Sigmoid colon (tissue), 4 donors: ENCODE data around the gene SPATA2L.

DNA sequence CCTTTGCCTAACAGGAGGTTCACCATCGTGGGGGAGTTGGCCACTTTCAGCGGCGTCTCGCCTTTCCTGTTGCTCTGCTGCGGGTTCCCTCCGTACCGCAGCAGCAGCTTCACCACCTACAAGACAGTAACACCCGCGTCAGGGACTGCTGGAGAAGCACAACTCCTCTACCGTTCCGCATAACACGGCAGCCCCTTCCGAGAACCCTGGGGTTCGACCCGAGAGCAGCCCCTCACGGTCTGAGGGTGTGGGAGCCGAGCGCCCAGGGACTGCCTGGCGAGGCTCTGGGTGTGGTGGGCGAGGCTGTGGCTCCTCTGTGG, 68.5 kb downstream of the ZNF778 start:
- PRO-cap = no peak
- RAMPAGE, long total RNA, 4 experiments = no peak in any of the 4 experiments

- PRO-cap = no peak
- RAMPAGE, long total RNA, 4 experiments = no peak in any of the 4 experiments
These were observed 78.7 kb downstream of the ZNF778 start for GRCh38 chr16:89295823-89296950.

DNA sequence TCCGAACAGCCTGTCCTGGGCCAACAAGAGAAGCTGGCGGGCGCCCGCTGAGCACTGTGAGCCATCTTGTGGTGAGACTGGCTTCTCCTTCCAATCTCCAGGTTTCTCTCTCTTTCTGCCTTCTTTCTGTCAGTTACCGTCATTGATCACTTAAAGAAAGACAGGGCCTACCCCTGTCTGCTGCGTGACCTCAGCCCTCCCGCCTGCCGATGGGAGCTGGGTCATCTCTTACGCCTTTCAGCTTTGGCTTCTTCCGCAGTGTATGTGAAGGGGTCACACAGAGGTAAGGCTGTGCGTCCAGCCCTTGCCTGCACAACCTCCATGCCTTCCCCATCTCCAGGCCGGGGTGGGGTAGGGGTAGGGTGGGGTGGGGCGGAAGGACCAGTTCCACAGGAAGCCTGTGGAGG, 80.2 kb downstream of the ZNF778 start:
- PRO-cap = no peak
- RAMPAGE, long total RNA, 4 experiments = no peak in any of the 4 experiments

DNA sequence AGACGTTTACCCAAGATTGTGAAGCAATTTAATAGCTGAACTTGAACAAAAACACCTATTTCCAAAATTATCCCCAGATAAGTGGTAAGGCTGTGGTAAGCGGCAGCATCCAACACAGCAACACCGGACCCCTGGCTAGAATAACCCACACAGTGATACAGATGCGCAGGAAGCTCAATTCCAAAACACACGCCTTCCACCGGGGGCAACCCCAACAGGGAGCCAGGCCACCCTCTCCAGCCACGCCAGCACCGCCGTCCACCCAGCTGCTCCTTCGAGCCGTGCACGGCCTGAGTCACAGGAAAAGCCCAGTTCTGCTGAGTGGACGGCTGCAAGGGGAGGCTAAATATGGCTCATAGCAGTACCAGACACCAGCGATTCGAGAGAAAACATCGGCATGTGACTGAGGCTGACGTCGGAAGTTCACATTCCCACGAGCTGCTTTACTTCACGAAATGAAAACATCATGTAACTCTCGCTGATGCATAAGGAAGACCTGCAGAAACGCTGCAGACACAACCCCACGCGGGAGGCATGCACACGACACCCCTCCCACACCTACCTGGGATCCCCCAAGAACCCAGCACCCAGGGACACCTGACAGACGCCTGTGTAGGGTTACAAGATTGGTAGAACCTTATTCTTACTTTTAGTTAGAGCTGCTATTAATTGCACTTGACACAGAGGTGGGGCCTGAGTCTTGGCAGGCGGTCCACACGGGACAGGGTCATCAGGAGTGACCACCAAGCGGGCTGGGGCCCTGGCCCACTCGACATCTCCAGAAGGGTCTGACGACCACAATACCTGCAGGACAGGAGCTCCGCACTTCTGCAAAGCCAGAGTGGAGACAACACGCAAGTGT, 116.9 kb downstream of the ANKRD11 start:
- PRO-cap = unidirectional peak, minus-strand start at position 276 of the sequence
- RAMPAGE, long total RNA, 4 experiments = no peak in any of the 4 experiments

DNA sequence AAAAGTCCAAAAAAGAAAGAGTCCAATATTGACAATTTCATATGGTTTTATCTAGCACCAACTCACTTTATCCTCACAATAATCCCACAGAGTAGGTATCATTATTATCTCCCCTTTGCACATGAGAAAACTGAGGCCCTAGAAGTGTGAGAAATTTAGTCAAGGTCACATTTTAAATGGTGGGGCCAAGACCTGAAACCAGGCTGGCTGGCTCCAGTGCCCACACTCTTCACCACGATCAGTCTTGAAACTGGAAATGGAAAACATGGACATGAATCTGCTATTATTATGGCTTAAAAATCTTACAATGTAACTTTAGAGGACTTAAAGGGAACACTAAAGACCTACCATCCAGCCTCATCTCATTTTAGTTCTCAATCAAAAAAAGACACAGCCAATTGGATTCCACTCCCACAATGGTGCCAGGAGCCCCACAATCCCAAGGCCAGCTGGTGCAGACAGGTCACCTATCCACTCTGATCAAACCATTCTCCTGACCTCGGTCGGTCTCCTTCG, 65.2 kb downstream of the ANKRD11 start:
- PRO-cap = no peak
- RAMPAGE, long total RNA, 4 experiments = no peak in any of the 4 experiments

- PRO-cap = no peak
- RAMPAGE, long total RNA, 4 experiments = no peak in any of the 4 experiments
These were observed 29.1 kb downstream of the ANKRD11 start for GRCh38 chr16:89461220-89461767.

DNA sequence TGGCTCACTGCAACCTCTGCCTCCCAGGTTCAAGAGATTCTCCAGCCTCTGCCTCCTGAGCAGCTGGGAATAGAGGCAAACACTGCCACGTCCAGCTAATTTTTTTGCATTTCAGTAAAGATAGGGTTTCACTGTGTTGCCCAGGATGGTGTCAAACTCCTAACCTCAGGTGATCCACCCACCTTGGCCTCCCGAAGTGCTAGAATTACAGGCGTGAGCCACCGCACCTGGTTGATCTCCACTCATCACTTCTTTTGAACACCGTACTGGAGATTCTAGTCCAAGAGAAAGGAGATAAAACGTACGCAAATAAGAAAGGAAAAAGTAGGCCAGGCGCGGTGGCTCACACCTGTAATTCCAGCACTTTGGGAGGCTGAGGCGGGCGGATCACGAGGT, 21.1 kb downstream of the ANKRD11 start:
- PRO-cap = no peak
- RAMPAGE, long total RNA, 4 experiments = no peak in any of the 4 experiments

- PRO-cap = no peak
- RAMPAGE, long total RNA, 4 experiments = no peak in any of the 4 experiments
These were observed 9.4 kb downstream of the ANKRD11 start for GRCh38 chr16:89480635-89481586.

DNA sequence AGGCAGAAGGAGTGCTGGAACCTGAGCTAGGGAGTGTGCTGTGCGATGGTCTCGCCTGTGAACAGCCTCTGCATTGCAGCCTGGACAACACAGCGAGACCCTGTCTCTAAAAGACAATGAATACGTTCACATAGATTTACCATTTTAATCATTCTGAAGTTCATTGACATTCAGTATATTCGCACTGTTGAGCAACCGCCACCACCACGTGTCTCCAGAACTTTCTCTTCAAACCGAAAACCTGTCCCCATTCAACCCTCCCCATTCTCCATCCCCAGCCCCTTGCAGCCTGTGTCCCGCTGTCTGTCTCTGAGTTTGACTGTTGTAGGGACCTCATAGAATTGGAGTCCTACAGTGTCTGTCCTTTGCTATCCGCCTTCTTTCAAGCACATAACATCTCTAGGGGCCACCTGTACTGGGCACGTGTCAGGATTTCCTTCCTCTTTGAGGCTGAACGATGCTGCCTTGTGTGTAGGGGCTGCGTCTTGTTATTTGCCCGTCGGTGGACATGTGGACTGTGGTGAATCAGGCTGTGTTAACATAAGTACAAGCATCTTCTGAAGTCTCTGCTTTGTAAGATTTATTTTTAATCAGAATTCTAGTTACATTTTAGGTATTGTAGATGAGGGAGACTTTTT, 25.8 kb downstream of the SPG7 start:
- PRO-cap = no peak
- RAMPAGE, long total RNA, 4 experiments = no peak in any of the 4 experiments

- PRO-cap = no peak
- RAMPAGE, long total RNA, 4 experiments = no peak in any of the 4 experiments
These were observed 5.3 kb downstream of the RPL13 start for GRCh38 chr16:89565583-89566370.

DNA sequence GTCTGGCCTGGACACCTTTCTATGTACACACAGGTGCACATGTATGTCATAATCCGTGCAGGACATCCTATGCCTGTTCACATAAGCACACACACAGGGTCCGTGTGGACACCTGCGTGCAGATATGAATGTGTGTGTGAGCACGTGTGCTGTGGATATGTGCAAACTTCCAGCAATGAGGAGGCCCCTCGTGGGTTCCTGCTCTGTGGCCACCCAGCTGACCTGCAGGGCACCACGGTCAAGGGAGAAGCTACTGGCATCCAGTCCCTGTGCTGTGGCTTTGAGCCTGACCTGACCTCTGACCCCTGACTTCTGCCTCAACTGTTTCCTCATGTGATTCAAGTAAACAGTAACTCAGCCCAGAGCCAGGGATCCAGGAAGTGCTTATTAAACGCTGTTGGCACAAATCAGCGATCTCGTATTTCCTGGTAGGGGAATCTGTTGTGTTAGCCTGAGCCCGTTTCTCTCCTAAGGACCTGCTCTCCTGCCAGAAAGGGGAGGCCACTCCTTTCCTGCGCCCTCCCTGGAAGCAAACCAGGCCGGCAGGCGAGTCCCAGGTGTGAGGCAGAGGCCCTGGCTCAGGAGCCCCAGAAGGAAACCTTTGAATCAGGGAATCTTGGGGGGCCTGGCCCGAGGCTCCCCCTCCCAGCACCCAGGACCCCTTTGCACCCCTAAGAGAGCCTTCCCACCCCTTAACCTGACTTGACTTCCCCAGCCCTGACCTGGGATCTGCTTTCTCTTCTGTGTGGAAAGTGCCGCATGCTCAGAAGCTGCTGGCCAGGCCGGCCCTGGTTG, 6.6 kb downstream of the CPNE7 start:
- PRO-cap = no peak
- RAMPAGE, long total RNA, 4 experiments = no peak in any of the 4 experiments

- PRO-cap = unidirectional peak, minus-strand start at chr16:89701705
- RAMPAGE, long total RNA, 4 experiments = no peak in any of the 4 experiments
These were observed at the start of gene SPATA2L for GRCh38 chr16:89701328-89702094. Gene SPATA2L, minus strand, starts transcription at chr16:89701705.

GRCh38 chr16:89807978-89808900, 8.2 kb downstream of the FANCA start:
- PRO-cap = no peak
- RAMPAGE, long total RNA, 4 experiments = no peak in any of the 4 experiments

DNA sequence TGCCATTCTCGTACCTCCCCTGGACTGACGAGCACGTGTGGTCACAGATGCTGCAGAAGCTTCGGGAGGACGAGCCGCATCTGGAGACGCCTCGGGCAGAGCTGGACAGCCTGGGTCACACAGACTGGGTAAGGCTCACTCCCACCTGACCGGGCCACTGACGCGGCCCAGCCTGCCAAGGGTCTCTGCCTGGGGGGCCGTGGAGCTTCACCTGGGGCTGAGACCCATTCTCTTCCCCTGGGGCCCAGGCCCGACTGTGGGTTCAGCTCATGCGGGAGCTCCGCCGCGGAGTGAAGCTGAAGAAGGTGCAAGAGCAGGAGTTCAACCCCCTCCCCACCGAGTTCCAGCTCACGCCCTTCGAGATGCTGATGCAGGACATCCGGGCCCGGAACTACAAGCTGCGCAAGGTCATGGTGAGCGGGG, 19.1 kb upstream of the TCF25 start:
- PRO-cap = no peak
- RAMPAGE, long total RNA, 4 experiments = no peak in any of the 4 experiments

- PRO-cap = no peak
- RAMPAGE, long total RNA, 4 experiments = no peak in any of the 4 experiments
These were observed 9.3 kb upstream of the TCF25 start for GRCh38 chr16:89863769-89864814.

DNA sequence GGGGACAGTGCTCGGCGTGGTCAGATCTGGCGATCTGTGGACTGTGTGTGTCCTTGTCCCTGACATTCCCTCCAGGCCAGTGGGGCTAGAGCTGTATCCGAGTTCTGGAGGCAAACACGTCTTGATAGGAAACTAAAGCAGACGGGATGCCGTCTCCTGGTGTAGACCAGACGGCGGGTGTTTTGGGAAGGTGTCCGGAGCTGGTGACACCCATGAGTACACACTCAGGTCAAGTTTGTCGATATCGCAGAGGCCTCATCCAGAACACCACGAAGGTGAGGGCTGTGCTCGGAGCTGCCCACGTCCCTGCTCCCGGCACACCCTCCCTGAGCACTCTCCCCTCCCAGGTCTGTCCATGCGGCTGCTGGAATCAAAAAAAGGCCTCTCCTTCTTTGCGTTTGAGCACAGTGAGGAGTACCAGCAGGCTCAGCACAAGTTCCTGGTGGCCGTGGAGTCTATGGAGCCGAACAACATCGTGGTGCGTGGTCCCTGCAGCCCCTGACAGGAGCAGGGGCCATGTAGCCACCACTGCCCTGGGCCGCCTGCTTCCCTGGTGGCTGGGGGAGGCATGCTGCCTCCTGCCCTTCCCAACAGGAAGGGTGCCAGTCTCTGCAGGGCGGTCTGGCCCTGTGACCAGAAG, 20.1 kb downstream of the TCF25 start:
- PRO-cap = no peak
- RAMPAGE, long total RNA, 4 experiments = no peak in any of the 4 experiments

DNA sequence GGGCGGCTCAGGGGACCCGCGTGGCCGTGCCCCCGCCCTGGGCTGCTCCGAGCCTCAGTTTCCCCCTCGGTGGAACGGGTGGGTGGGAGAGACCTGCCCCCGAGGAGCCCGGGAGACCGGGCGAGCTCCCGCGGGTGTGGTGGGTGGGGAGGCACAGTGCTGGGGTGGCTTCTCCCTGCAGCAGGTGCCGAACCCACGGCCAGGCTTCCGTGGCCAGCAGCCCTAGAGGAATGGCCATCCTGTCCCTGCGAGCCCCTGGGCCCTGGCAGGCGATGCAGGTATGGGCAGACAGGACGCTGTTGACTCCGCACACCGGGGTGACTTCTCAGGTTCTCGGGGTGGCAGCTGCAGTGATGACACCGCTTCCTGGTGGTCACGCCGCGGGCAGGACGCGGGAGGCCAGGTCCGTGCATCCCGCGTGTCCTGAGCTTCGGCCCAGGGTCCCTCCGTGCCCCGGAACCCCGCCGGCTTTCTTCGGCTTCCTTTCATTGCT, 727 bp downstream of the DEF8 start:
- PRO-cap = unidirectional peak, minus-strand start at position 384 of the sequence
- RAMPAGE, long total RNA, 4 experiments = no peak in any of the 4 experiments

- PRO-cap = no peak
- RAMPAGE, long total RNA, 4 experiments = no peak in any of the 4 experiments
These were observed 8.7 kb downstream of the DEF8 start for GRCh38 chr16:89956987-89957842.

GRCh38 chr16:90020724-90021620, 1.5 kb upstream of the GAS8 start:
- PRO-cap = no peak
- RAMPAGE, long total RNA, 4 experiments = no peak in any of the 4 experiments

- PRO-cap = no peak
- RAMPAGE, long total RNA, 4 experiments = no peak in any of the 4 experiments
These were observed 91.2 kb upstream of the PRDM7 start for GRCh38 chr16:90168375-90168720.